BJ (cell line): ENCODE measurements around a stretch of chr7.

DNA sequence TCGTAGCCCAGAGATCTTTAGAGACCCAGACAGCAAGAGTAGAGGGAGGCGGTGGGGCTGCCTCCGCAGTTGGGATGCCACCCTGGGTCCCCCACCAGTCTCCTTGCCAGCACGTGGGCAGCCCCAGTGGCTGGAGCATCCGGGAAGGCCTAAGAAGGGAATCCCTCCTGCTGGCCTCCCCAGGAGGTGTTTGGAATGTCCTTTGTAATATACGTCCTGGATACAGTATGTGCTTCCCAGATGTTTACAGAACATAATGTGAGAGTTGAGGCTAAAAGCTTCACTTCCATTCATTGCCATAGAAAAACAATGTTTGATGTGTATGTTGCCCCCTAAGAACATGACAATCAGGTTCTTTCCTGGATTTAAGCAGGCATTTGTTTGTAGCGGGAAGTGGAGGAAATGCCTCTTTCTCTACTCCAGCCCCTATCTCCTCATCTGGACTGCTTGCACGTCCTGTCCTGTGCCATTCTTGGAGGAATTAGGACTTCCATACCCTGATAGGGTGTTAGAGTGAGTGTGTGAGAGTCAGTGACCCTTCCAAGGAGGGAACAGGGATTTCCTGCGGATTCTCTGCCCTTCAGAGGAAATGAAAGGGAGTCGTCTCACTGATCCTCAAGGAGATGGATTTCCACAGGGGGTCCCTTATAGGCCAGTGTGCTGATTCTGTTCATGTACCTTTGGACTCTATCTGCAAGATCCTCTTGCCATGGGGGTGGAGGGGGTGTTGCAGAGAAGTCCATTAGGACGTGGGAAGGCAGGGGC lies 1.2 kb downstream of the IGFBP1 start:
- CAGE, long polyA plus RNA: no peak
- RRBS: no CpG with 5 or more reads among the region's 11 CpGs

GRCh38 chr7:45891792-45892344 lies 3.6 kb downstream of the IGFBP1 start:
- CAGE, long polyA plus RNA: no peak
- RRBS: no CpG with 5 or more reads among the region's 8 CpGs

- CAGE, long polyA plus RNA: no peak
- RRBS: no CpG with 5 or more reads among the region's 6 CpGs
These were observed 4.3 kb downstream of the IGFBP1 start for GRCh38 chr7:45892504-45893114.

- CAGE, long polyA plus RNA: no peak
- RRBS: no CpG with 5 or more reads among the region's 13 CpGs
These were observed 6.3 kb downstream of the IGFBP3 start for GRCh38 chr7:45914734-45915205.

GRCh38 chr7:46557167-46557932 lies 636.3 kb upstream of the IGFBP3 start:
- CAGE, long polyA plus RNA: no peak
- RRBS: no CpG with 5 or more reads among the region's 9 CpGs

- CAGE, long polyA plus RNA: no peak
- RRBS: no CpG with 5 or more reads among the region's 3 CpGs
These were observed 637.7 kb upstream of the IGFBP3 start for GRCh38 chr7:46558642-46559315.

DNA sequence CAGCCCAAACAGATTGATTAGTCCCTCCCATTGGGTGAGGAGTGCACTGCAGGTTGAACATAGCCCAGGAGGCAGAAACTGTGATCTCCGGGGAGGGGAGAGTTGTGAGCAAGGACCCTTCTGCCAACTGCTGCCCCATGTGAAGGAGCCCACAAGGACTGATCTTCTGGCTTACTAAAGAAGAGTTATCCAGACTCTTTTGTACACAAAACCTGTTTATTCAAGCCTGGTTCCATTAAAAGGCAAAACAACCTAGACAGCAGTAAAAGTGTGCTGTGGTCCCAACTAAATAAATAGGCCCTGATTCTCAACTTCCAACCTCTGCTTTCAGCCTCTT lies 465.2 kb downstream of the TNS3 start:
- CAGE, long polyA plus RNA: no peak
- RRBS: no CpG with 5 or more reads among the region's 1 CpG

- CAGE, long polyA plus RNA: no peak
- RRBS: no CpG with 5 or more reads among the region's 6 CpGs
These were observed 363.0 kb downstream of the TNS3 start for GRCh38 chr7:47218724-47219441.

DNA sequence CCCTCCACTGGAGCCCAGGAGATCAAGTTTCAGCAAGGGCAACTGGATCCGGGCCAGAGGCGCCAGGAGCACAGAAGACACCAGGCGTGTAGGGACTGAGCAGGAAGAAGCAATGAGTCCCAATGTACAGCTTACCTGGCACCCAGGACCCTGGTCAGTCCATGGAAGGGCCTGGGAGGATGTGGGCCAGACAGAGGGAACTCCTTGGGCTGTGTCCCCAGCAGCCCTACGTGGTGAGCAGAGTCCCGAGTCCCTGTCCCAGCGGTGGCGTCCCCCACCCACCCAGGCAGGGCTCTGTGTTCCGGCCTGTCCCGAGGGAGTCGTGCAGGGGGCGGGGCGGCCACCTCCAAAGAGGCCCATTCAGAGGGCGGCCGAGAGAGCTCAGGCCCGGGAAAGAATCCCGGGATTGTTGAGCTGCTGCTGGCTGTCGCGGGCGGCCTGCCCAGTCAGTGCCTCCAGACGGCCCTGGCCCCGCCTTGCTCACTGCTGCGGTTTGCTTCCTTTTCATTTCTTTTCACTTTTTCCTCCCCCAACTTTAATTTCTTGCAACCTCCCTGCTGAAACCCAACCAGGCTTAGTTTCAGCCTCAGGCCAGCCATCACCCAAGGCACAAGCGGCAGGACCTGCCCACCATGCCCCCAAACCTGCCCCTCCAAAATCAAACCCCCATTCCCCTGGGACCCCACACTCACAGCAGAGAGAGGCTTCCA lies 253.9 kb downstream of the TNS3 start:
- CAGE, long polyA plus RNA: no peak
- RRBS: under 1% methylated on average over 7 of the region's 23 CpGs

DNA sequence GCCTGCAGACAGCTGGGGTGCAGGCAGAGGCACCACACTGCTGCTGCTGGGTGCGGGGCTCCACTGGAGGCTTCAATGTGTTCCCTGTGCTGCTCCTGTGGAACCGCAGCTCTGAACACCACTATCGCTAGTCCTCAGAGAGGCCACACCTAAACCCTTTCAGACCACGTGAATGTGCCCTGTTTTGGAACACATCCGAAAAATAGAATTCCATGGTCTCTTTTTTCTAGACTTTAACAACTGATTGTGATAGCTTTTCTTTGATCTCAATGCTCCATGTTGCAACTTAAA lies 180.9 kb downstream of the TNS3 start:
- CAGE, long polyA plus RNA: no peak
- RRBS: no CpG with 5 or more reads among the region's 5 CpGs

GRCh38 chr7:47470220-47471455 lies 111.3 kb downstream of the TNS3 start:
- CAGE, long polyA plus RNA: no peak
- RRBS: no CpG with 5 or more reads among the region's 20 CpGs

DNA sequence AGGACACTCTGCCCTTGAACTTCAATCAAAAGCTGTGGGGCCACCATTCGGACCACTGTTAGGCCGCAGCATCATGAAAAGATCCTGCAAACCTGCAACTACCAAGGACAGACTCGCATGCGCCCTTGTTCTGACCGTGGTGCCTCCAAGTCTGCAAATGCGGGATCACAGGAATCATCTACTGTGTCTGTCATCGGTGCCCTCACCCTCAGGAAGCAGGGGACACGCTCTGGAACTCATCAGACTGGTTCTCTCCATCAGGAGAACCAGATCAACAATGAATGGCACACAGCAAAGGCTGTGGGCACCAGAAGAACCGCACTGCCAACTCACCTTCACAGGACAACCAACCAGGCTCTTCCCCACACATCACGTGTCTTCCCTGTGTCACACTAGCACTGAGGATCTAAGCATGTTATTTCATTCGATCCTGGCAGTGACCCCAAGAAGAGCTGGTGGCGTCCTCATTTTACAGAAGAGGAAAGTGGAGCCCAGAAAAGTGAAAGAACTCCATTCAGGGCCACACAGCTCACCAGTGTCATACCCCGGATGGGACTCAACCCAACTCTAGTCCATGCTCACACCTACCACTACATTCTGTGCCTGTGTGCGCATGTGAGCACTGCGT lies 106.1 kb downstream of the TNS3 start:
- CAGE, long polyA plus RNA: no peak
- RRBS: no CpG with 5 or more reads among the region's 15 CpGs

DNA sequence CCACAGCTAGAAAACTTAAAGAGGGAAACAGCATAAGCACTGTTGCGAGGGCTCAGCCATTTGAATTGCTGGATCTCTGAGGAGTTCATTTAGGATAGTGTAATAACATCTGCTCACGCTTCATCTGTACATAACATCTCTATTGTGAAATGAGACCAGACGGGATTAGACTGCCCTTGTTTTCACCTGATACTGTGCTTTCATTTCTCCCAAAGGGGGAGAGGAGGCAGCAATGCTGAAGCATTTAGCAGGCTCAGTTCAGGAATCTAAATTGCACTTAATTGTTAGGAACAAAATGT lies 46.6 kb downstream of the TNS3 start:
- CAGE, long polyA plus RNA: no peak
- RRBS: no CpG with 5 or more reads among the region's 3 CpGs

DNA sequence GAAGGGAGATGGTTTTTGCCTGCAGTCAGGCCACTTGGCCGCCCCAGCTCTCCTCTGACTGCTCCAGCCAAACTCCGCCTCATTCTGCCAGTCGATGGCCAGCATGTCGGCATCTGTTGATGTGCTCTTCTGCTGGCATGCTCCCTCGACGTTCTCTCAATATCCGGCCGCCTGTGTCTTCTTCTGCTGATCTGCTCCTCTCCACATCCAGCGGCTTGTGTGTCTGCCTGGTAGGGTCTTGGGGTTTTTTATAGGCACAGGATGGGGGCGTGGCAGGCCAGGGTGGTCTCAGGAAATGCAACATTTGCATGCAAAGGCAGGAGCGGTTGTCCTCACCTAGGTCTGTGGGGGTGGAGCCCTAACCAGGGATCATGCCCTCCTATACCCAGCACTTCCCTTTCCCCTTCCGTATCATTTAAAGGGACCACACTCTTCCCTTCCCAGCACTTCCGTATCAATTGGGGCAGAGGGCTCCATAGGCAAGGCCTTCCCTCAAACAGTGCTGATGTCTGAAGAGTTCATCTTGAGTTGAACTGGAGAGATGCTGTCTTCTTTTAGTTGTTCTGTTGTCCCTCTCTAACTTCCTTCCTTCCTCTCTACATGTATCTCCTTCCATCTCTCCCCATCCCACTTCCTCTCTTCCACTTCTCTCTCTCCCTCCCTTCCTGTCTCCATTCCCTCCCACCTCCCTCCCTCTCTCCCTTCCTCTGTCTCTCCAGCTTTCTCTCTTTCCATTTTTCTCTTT lies 40.4 kb upstream of the TNS3 start:
- CAGE, long polyA plus RNA: no peak
- RRBS: no CpG with 5 or more reads among the region's 13 CpGs

GRCh38 chr7:47965183-47965573 lies 14.2 kb downstream of the HUS1 start:
- CAGE, long polyA plus RNA: no peak
- RRBS: no CpG with 5 or more reads among the region's 6 CpGs

GRCh38 chr7:47969497-47969973 lies 9.9 kb downstream of the HUS1 start:
- CAGE, long polyA plus RNA: no peak
- RRBS: no CpG with 5 or more reads among the region's 7 CpGs

DNA sequence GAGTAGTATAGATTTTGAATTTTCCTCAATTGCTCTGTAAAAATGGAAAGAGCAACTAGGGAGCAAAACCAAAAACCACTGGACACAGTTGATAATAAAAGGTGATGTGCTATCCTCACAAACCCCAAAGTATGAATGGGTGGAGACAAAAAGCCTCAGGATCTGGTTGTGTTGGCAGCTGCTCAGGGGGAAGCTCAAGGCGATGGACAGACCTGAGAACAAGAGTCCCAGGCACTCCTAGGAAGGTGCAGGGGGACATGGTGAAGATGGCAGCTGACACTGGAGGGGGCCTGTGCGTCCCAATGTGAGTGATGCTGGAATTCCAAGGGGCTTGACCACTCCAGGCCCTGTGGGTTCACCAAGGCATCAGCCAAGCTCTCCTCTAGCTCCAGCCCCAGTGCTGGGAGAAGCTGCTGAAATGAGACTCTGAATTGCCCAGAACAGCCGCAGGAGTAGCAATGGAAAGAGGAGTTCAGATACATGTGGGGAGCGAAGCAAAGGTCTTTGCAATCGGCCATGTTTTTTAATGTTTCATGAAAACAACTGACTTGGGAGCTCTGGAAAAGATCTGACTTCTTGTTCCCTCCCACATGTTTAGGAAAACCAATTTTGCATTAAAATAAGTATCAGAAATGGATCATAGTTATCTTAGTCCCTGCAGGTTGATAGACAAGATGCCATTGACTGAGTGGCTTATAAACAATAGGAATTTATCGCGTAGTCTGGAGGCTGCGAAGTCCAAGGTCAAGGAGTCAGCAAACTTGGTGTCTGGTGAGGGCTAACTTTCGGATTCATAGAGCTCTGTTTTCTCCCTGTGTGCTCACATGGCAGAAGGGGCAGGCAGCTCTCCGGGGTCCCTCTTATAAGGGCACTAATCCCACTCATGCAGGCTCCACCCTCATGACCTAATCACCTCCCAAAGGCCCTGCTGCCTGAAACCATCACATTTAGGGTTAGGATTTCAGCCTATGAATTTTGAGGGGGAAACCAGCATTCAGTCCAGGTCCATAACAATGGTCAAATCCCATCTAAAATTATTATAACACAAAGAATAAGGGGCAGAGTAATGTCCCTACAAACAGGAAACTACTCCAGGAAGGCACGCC lies 16.2 kb downstream of the UPP1 start:
- CAGE, long polyA plus RNA: no peak
- RRBS: no CpG with 5 or more reads among the region's 11 CpGs

DNA sequence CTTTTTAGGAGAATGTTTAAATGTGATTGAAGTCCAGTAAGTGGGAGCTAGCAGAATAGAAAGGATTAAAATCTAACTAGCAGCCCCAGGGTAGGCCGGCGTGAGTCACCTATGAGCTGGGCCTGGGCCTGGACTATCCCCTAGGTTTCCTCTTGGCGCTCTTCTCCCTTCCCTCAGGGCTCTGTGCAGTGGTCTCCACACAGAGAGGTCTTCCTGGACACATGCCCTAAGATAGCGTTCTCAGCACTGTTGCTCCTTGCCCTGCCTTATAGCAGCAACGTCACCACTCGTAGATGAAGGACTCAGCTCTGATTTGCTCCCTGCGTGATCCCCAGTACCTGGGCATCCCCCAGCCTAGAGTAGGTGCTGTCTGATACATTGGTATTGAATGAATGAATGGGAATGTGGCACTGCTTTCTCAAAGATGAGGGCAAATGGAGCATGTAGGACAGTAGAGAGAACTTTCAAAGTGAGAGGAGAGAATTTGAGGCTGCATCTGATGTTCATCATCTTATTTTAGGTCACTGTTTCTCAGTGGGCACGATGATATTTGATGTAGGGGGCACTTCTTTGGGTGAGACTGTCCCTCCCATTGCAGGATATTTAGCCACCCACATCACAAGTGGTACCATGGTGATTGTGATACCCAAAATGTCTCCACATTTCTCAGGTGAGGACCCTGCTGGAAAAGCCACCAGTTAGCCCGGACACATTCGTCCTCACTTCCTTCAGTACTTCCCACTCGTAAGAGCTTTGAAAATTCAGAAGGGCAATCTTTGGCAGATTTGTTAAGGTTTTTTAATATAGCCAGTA lies 32.9 kb downstream of the IKZF1 start:
- CAGE, long polyA plus RNA: no peak
- RRBS: no CpG with 5 or more reads among the region's 11 CpGs

DNA sequence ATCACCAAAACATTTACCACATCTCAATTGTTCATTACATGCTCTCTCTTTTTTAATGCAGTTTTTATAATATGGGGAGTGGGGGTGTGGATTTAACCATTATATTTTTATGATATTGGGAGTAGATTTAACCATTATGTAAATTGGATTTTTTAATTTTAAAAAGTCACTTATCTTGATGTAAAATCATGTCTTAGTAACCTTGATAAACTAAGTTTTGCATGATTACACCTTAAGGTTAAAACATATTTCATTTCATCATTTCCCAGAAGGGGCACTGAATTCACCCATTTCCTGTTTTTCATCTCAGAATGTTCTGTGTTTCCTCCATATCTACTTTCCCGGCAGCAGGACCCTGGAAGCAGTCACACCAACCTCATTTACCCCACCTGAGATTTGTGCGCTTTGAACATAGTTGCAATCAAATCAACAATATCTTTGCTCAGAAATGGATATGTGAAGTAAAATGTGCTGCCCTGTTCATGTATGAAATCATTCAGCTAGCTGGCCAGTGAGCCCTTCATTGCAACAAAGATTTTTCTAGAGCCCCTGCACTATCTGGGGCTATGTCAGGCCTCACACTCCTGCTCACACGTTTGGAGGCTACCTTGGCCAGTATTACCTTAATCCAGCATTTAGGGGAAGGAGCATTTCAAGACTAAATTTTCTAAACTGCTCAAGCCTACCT lies 46.7 kb downstream of the IKZF1 start:
- CAGE, long polyA plus RNA: no peak
- RRBS: no CpG with 5 or more reads among the region's 3 CpGs

DNA sequence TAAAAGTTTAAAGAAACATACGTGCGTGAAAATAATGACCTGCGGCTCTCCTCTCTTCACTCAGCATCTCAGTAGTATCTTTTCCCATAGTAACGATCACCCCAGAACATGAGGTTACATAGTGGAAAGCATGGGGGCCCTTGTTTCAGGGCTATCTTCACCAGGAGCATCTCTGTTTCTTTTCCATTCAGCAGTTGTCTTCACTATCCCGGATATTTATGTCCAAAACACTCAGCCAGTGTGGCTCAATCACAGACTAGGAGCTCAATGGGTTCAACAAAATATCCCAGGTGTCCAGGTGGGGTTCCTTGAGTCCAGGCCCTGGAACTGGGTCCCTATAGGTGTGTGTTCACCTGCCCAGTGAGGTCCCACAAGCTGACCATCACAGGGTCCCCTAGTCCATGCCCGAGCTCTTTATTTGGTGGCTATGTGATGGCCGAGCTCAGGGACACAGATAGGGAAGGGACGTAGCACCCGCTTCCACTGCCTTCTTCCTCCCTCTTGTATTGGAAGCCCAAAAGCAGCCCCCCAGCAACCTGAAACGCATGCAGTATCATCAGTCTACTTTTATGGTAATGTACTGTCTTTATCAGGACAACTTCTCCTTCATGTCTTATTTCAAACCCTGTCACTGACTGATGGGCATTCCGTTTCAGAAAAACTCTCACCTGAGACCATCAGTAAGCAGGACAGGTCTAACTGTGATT lies 78.9 kb upstream of the DDC start:
- CAGE, long polyA plus RNA: no peak
- RRBS: no CpG with 5 or more reads among the region's 11 CpGs